Metanephros (tissue), 2 donors: ENCODE measurements around a stretch of chr12.

GRCh38 chr12:24951502-24951872 is 2.6 kb upstream of the BCAT1 start:
- RAMPAGE, long total RNA: no peak

DNA sequence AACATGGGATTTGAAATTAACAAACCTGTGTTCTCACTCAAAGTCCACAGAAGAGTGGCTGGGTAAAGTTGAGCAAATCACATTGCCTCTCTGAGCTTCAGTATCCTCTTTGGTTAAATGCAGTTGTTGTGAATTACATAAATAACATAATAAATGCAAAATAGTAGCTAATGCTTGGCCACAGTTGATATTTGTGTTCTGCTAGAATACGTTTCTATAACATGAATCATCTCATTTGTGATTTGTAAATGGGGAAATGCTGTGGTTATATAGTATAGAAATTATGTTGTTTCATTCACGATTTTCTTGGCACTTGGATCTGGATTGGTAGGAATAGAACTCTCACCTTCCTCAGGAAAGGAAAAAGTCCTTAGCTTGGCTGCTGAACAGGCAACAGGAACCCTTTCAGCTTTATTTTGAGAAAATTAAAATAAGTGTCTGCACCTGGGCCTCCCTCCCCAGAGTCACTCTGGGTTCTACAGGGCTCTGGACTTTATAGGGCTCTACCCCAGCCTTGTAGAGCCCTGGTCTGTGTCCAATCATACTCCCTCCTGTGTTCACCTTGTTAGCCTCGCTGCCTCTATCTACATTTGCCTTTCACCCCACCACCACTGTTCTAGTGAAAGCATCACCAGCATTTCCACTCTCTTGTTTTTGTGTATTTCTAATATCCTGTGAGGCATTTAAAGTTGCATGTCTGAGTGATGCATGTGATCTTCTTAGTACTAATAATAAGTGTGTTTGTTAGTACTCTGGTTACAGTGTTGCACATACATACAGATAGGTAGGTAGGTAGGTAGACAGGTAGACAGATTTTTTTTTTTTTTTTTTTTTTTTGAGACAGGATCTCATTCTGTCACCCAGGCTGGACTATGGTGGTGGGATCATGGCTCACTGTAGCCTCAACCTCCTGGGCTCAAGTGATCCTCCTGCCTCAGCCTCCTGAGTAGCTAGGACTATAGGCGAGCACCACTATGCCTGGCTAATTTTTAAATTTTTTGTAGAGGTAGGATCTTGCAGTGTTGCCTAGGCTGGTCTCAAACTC is 4.3 kb downstream of the IRAG2 start:
- RAMPAGE, long total RNA: no peak

DNA sequence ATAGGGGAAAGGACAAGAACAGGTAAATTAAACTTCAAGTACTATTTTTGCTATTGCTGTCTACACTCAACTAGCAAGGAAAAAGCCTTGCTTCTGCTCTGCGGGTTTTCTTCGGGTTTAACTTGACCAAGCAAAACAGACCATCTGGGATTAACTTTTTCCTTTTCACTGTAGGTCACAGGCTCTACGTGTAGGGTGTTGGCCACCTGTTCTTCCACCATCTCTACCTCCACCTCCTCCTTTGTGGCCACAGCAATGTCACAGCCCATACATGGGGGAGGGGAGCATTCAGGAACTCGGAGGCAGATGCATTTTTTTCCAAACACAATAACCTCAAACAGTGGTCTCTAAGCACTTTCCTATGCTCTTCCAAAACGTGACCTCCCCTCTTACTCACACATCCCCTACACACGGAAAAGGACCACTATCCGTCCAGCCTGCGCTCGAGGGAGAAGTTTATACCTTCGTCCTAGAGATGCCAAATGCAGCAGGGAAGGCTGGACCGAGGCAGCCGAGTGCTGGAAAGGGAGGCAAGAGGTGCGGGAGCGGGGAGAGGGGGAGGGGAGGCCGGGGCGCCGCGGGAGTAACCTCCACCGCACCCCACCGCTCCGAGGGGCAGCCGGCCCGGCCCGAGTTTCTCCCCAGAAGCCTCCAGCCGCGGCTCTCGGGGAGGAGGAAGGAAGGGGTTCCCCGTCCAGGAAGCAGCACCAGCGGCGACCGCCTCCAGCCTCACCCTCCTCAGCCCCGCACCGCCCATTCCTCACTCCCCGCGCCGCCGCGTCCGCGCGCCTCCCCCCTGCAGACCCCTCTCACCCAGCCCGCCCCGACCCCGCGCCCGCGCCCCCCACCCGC is 710 bp downstream of the KRAS start:
- RAMPAGE, long total RNA: no peak

DNA sequence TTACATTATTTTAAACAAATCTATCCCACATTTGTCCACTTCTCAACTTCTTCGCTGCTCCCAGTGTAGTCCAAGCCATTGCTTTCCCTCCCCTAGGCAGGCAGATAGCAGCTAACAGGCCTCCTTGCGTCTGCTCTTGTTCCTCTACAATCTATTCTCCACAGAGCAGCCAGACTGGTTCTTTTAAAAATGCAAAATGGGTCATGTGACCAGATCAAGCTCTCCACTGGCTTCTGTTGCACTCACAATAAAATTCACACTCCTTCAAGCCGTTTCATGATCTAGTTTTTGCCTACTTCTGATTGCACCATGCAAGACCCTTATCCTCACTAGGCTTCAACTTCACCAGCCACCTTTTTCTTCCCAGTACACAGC is 6.0 kb upstream of the KRAS start:
- RAMPAGE, long total RNA: no peak

DNA sequence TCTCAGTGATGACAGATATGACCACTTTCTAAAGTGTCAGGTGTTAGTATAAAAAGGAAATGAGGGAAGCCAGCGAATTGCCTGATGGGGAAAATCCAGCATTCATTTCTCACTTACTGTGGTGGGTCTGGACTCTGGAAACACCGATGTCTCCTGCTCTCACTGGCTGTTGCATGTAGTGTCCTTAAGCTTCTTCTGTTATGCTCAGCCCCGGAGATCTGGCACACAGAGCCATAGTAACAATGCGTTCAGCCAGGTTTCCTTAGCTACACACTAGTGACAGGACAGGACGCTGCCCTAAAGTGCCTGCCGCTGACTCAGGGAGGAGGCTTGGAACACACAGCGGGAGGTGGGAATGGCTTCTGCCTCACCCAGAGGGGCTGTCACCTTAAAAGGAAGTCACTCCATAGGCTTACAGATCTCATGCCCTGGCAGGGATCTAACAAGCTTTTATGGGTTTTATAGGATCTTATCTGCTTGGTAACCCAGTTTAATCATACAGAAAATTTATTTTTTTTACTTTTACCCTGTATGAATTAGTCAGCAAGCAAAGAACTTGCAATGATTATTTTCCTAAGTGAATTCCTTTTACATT is 95.4 kb upstream of the LMNTD1 start:
- RAMPAGE, long total RNA: no peak

GRCh38 chr12:25975191-25975969 is 16.9 kb downstream of the RASSF8 start:
- RAMPAGE, long total RNA: no peak

DNA sequence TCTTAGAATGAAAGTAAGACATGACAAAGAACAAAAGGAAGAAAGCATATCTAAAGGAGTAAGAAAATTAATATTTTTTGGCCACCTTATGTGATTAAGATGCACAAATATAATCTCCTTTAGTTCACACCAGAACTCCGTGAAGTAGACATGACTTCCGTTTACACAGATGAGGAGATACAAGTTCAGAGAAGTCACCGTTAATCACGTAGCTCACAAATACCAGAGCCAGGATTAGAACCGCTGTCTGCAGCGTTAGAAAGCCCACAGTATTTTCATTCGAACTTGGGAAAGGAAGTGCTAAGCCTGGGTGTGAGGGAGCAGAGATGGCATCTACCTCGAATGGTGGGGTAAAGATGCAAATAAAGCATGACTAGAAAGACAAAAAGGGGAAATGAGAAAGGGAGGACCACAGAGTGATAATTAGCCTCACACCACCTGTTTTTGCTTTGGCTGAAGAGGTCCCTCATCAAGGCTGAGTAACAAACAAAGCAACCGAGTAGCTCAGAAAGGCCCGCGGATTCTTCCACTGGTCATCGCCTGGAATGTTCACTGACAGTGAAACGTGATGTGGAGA is 31.3 kb upstream of the BHLHE41 start:
- RAMPAGE, long total RNA: no peak

- RAMPAGE, long total RNA: no peak
Measured at GRCh38 chr12:26226293-26227153, 31.1 kb downstream of the SSPN start.

DNA sequence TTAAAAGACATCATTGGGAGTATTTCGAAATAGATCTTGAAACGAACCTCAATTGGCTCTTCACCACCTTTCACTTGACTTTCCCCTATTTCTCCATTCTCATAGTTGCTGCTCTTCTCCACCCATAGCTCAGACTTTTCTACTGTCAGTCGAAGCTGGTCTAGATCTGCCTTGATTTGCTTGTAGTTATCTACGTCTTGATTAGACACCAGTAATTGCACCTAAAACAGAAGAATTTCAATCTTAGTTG is 212.0 kb downstream of the ITPR2 start:
- RAMPAGE, long total RNA: no peak

GRCh38 chr12:26621940-26622666 is 210.9 kb downstream of the ITPR2 start:
- RAMPAGE, long total RNA: no peak

GRCh38 chr12:26632806-26633383 is 200.1 kb downstream of the ITPR2 start:
- RAMPAGE, long total RNA: no peak

- RAMPAGE, long total RNA: no peak
Measured at GRCh38 chr12:27013496-27013848, 712 bp downstream of the TM7SF3 start.

GRCh38 chr12:27226336-27227068 is 17.6 kb upstream of the STK38L start:
- RAMPAGE, long total RNA: no peak

DNA sequence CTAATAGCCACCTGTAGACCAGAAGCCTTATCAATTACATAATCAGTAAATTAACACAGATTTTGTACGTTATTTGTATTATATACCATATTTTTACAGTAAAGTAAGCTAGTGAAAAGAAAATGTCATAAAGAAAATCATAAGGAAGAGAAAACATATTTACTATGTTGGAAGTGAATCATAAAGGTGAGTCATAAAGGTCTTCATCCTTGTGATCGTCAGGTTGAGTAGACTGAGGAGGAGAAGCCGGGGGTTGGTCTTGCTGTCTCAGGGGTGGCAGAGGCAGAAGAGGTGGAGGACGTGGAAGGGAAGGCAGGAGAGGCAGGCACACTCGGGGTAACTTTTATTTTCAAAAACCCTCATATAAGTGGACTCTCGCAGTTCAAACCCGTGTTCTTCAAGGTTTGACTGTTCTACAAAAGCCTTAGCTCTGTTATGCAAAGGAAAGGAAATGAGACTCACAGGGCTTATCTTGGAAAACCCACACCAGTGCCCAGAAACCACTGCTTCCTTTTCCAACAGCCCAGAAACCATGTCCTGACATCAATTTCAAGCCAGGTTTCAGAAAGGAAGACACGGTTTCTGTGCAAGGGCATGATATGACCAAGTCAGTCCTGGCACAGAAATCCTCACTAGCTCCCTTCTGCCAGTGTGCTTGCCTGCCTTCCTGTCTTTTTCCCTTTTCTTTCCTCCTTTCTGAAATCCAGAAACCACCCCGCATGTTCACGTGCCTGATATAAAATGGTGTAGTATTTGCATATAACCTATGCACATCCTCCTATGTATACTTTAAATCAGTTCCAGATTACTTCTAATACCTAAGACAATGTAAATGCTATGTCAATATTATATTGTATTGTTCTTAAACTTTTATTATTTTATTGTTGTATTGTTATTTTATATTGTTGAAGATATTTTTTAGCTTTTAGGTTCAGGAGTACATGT is 14.1 kb downstream of the SMCO2 start:
- RAMPAGE, long total RNA: no peak

DNA sequence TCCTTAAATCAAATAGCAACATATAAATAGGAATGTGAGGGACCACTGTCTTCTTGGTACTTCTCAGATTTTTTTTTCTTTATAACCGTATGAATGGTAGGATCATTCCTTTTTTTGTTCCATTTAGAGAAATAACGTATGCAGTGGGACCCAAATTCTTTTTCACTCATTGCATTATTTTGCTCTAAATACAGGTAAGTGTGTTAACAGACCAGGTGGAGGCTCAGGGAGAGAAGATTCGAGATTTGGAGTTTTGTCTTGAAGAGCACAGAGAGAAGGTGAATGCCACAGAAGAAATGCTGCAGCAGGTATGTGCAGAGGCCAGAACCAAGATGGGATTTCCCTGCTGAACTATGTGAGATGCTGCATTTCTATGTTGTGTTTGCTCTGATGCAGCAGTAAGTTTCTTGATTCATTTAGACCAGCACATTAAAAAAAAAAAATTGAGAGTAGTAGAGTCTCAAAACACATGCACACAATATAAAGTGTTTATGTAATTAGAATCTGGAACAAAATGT is 48.7 kb upstream of the REP15 start:
- RAMPAGE, long total RNA: no peak

DNA sequence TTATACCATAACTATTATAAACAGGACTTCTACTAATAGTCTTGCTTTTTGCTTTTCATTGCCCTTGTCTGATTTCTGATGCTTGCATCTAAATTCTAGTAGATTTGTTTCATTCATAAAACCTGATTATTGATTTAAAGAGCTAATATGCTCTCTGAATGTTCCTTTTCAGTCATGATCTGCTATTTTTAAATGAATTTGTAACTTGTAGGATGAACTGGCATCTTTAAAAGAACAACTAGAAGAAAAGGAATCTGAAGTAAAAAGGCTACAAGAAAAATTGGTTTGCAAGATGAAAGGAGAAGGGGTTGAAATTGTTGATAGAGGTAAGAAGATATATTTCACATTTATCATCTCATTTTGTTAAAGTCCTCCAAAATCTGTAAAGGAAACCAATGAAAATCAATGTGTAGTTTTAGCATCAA is 39.8 kb upstream of the REP15 start:
- RAMPAGE, long total RNA: no peak

DNA sequence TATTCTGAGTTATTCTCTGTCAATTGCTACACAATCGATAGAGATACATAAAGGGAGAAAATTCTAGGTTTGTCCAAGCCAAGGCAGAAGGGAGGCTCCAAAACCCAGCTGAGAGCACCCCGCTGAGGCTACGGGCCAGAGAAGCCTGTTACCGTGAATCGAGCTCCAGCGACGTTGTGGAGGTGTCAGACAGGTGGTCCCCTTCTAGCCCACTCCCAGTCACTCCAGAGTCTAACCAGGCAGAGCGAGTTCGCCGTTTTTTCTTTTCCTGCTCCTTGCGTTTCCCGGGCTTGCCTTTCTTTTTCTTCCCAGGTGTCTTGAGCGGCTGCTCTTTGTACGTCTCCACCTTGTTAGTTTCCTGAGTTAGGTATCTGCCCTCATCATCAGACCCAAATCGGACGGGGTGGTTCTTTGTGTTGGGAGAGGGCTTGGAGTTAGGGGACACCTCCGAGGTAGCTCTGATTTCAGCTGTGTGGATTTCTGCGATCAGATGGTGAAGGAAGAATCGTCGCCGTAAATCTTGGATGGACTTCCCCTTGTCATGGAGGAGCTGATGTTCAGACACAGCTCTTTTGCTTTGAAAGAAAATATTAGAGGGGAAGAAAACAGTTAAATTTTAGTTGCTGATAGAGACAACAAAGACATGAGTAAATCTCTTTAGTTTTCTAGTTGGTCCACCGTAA is 9.2 kb downstream of the PTHLH start:
- RAMPAGE, long total RNA: no peak

GRCh38 chr12:27970696-27971871 is 1.4 kb downstream of the PTHLH start:
- RAMPAGE, long total RNA: no peak

- RAMPAGE, long total RNA: no peak
Measured at GRCh38 chr12:29223623-29223868, 74.5 kb downstream of the FAR2 start.

DNA sequence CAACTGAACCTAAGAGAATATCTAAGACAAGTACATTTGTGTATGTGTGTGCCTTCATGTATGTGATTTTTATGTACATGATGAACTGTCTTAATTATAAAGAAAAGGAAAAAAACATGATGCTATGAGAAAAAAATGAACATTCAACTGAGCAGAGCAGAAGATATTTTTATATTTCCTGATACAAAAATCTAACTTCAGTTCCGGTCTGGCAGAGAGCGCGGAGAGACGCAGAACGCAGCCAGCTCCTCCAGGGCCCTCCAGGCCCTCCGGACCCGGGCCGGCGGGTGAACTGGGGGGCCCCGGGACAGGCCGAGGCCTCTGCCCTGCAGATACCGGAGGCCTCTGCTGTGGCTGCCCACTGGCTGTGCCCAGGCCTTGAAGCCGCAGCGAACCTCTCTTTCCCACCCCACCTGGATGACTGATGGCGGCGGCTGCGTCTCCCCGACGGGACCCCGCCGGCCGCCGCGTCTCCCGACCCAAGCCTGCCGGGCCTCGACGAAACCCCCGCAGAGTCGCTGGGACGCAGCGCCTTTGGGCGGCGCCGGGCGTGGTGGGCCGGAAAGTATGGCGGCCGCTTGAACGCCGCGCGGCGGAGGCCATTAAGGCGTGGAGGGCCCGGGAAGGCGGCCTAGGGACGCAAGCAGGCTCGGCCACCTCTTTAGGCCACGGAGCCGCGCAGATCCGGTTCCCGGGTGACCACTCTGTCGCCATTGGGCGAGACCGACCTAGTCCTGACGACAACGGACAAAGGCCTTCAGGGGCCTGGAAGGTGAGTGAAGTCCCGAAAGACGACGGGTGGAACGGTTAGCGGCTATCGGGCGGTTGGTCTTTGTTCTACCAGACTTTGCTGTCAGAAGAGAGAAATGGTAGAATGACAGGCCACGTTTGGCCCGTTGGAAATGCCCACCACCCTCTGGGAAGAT is 8.4 kb upstream of the ERGIC2 start:
- RAMPAGE, long total RNA: no peak